Vein endothelial cell (primary cell): ENCODE measurements around the gene MUC13.

- CAGE, long polyA plus RNA, result no peak
Measured at GRCh38 chr3:123692653-123692955, 107.8 kb upstream of the HACD2 start.

DNA sequence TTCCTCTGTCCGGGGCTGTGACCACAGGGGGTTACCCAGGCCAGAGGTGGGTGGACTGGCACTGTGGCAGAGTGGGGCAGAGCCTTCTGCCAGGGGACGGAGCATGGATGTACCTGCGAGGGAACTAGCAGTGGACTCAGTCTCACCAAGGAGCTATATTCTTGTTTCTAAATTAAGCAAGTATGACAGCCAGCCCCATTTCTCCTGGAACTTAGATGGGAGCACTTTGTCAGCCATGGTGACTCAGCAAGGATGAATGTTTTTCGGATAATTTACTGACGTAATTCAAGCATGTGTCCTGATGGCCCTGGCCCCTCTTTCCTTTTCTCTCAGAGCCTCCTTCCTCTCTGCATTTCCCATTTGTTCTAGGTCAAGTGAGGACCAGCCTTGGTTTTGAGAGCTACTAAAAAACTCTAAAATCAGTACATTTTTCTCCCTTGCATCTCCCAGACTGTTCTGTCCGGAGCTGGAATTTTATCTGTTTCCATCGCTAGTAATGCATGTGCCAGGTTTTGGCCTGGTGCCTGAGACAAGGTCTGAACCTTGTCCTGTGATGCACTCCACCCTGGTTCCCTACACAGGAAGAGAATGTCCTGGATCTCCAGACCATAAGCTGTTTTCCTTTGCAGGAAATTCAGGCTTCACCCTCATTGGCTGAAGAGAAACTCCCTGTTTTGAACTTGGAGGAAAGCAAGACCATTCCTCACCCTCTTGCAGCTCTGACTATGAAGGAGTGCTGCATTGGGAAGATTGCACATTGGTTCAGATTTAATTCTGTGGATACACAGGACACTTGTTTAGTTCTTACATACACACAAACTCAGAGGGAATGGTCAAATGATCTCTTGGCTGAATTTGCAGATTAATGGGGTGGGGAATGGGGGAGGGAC lies 215.4 kb downstream of the KALRN start:
- CAGE, long polyA plus RNA, result no peak

DNA sequence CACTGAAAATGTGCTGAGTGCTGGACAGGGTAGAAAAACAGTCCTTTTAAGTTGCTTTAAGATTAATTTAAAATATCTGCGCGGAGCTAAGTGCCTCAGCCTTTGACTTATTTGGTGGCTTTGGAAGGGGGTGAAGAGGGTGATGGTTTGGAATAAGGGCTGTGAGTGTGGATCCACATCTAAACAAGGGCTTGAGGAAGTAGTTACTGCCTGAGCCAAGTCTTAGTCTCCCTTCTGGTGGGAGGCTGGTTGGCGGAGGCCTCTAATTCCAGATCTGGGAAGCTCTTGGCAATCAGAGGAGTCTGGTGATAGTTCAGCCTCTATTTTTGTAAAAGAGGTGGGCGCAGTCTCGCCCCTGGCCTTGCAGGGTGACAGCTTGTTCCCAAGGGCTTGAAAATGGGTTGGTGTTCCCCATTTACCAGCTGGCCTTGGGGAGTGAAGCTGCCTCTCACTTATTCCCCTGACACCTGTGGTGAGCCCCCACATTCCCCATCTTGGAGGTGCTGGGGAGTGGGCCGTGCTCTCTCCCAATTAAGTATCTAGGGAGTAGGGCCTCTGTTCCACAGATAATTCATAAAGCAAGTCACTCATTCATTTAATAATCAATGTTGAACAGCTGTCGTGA lies 239.7 kb downstream of the KALRN start:
- CAGE, long polyA plus RNA, result no peak

DNA sequence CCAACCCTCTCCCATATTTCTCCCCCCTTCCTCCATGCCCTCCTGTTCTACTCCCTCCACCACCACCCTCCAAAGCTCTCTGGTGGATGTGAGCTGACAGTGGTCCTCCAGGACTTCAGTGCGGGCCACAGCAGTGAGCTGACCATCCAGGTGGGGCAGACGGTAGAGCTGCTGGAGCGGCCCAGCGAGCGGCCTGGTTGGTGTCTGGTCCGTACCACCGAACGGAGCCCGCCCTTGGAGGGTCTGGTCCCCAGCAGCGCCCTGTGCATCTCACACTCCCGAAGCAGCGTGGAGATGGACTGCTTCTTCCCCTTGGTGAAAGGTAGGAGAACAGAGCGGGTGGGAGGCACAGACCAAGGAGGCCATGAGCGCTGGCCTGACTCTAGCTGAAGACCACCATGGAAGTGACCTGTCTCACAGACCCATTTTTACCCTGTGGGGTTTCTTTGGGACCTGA lies 167.5 kb upstream of the UMPS start:
- CAGE, long polyA plus RNA, result no peak

DNA sequence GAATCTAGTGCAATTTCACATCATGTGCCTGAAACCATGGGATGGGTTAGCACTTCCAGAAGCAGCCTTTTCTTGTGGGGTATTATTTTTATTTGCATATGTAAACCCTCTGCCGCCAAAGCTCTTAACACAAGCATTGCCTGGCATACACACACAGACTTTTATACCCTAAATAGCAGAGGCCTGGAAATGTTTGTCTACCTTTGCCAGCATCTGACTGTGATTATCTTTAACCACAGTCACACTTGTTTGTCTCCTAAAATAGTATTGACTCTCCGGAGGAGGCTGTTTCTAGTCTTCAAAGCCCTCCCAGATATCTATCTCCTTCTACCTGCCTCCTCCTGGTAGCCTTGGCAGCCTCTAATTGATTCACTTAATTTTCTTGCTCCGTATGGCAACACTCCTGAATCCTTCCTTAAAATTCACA lies 127.2 kb upstream of the UMPS start:
- CAGE, long polyA plus RNA, result no peak

DNA sequence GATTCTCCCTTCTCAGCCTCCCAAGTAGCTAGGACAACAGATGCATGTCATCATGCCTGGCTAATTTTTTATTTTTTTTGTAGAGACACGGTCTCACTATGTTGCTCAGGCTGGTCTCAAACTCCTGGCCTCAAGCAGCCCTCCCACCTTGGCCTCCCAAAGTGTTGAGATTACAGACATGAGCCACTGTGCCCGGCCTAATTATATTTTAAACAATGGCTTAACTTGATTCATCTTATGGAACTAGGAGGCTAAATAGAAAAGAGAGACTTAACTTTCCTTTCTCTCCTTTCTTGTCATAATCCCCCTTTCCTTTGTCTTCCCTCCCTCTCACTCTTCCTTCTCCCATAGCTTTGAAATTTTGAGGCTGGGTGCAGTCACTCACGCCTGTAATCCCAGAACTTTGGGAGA lies 70.2 kb upstream of the UMPS start:
- CAGE, long polyA plus RNA, result no peak

GRCh38 chr3:124808851-124809434 lies 78.2 kb downstream of the ITGB5 start:
- CAGE, long polyA plus RNA, result no peak

DNA sequence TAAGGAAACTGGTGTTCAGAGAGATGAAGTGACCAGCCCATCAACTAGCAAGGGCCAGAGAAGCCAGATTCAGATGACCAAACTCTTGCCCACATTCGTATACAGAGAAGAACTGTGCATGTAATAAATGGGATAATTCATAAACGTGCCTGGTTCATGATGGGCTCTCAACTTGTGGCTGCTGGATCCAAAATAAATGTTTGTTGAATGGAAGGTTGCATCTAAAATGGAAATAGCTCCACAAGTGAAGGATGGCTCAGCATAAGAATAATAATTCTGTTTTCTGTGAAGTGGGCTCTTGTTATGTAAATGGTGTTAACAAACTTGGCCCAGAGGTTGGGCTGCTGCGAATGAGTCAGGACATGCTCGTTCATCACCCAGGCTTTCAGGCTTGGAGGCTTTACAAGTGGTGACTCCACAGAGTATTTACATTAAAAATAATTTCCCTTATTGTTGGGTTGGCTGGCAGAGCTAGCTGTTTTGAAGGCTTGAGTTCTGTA lies 60.6 kb downstream of the ITGB5 start:
- CAGE, long polyA plus RNA, result no peak

DNA sequence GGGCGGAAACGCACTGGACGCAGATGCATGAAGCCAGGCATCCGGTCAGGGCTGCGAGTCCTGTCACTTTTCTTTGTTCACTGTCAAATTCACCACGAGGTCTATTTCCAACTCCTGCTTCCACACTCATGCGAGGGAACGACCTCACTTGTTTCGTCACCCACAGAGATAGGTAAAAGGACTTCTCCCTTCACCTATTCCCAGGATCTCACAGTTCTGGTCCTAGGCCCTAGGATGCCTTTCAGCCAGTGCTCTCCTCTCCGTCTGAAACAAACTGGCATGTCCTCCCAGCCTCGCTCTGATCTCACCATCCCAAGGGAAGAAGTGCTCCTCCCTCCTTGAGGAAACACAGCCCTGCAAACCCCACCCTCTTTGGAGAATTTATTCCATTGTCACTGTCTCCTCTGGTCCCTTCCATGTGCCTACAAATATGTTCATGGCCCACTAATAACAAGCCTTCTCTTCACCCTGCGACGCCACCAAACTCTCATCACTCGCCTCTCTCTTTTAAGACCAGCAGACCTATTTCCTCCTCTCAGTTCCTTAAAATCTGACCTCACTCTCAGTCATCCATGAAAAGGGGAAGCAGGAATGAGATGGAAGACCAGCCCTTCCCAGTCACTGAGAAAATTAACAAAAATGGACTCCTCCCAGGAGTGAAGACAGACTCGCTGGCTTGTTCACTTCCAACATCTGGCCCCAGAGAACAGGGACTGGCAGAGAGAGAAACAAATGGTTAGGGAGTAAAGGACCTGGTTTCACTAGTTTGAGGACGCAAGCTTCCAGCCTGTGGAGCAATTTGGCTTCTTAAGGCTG lies 57.6 kb downstream of the ITGB5 start:
- CAGE, long polyA plus RNA, result no peak

DNA sequence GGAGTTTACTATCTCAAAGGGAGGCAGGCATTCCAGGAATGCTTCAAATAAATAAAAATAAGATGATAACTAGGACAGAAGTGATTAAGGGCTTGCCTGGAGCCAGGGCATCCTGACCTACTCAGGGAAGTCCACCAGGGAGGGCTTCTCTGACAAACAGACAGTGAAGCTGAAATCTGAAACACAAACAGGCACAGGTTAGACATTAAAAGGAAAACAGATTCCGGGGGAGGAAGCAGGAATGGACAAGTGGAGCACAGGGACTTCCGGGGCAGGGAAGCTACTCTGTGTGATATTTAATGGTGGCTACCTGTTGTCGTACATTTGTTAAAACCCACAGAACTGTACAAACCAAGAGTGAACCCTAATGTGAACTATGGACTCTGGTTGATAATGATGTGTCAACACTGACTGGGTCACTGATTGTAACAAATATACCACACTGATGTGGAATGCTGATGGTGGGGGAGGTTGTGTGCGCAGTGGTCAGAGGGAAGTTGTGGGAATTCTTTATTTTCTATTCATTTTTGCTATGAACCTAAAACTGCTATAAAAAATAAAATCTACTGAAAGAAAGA lies 53.2 kb downstream of the ITGB5 start:
- CAGE, long polyA plus RNA, result no peak

DNA sequence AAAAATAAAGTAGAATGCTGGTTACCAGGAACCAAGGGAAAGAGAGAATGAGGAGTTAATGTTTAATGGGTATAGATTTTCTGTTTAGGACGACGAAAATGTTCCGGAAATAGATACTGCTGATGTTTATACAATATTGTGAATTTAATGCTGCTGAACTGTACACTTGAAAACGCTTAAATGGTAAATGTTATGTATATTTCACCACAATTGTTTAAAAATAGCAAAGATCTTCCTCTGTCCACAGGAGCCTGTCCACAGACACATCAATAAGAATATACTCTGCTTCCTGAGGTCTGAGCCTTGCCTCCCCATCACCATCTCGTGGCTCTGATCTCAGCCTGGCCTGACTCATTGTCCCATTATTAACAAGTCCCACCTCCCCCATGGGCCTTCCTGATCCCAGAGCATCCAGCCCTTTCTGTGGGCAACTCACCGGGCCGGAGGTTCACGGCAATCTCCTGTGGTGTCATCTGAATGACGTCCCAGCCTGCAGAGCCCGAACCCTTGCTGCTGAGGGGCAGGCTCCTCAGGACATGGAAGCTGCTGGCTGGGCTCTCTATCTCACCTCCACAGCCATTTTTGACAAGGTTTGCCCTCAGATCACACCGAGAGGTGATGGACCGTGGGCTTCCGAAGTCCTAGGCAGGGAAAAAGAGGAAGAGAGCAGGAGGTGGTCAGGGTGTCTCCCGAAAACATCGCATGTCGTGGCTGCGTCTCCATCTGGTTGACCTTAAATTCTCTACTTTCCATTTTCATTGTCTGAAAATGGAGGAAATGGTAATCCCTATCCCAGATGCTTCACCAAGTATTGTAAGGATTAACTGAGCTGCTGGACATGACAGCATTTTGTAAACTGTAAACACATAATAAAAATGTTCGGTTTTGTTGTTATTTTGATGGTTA lies 28.1 kb downstream of the ITGB5 start:
- CAGE, long polyA plus RNA, result no peak

- CAGE, long polyA plus RNA, result no peak
Measured at GRCh38 chr3:124860417-124861155, 26.6 kb downstream of the ITGB5 start.

DNA sequence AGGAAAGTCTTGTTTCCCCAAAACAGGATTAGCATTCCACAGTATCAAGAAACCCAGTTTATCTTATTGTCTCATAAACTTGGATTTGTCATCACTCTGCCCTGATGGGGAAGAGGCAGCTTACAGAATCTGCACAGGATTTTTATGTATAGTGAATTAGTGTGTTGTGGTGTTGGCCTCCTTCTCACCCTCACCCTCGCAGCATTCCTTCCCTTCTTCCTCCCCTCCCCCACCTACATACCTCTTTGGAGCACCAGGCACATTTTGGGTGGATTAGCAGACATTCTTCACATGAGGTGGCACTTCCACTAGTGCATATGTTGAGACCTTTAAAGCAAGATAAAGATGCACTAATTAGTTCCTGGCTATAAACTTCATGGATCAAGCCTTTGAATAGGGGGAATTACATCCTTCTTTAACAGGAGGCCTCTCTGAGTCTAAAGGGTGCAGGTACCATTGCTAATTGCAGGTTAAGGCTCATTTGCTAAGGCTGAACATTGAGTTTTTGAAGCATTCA lies 13.9 kb downstream of the ITGB5 start:
- CAGE, long polyA plus RNA, result no peak

DNA sequence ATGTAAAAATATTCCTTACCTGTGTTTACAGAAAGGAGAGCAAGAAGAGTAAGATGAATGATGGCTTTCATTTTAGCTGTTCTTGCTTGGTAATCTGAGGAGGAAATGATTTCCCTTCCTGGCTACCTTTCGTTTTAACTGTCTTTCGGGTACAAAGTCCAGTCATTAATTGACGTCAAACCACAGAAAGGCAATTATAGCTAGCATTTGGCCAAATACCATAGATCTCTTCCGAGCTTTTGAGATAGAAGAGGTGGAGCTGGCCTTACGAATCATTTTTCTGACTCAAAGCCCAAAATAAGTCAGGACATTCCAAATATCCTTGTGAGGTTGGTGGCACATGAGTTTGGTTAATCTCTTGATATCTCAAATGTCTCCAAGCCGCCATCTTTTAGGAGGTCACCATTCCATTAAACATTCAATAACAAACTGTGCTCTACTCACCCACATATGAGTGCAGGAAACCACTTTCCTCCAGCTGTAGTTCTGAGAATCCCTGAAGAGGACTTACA lies at the start of gene MUC13:
Gene MUC13, minus strand, starts transcription at position 110 of the 512 bp plus-strand sequence.
- CAGE, long polyA plus RNA, result no peak

DNA sequence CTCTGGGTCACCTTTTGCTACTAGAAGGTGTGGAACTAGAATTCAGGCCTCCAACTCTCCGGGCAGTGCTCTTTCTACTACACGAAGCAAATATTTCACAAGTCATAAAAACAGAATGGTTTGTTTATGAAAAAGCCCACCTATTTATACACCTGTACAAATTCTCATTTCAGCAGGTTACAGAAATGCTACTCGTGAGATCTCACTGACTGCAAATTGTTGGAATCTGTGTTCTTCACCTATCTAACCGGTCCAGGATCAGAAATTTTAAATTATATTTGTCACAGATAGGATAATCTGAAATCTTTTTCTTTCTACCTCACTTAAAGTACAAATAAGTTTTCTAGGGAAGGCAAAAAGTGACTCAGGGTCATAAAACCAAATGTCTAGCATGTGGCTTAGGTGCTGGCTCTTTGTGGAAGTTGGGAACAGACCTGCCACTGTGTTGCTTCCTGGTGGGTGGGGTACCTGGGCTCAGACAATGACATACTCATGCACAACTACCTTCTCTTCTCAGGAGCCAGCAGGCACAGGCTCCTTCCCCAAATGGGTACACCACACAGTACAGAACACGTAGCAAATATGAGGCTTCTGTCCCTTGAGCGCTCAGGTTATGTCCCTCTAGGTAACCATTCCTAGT lies 40.0 kb upstream of the MUC13 start:
- CAGE, long polyA plus RNA, result no peak

- CAGE, long polyA plus RNA, result no peak
Measured at GRCh38 chr3:124993383-124994412, 59.1 kb upstream of the MUC13 start.

DNA sequence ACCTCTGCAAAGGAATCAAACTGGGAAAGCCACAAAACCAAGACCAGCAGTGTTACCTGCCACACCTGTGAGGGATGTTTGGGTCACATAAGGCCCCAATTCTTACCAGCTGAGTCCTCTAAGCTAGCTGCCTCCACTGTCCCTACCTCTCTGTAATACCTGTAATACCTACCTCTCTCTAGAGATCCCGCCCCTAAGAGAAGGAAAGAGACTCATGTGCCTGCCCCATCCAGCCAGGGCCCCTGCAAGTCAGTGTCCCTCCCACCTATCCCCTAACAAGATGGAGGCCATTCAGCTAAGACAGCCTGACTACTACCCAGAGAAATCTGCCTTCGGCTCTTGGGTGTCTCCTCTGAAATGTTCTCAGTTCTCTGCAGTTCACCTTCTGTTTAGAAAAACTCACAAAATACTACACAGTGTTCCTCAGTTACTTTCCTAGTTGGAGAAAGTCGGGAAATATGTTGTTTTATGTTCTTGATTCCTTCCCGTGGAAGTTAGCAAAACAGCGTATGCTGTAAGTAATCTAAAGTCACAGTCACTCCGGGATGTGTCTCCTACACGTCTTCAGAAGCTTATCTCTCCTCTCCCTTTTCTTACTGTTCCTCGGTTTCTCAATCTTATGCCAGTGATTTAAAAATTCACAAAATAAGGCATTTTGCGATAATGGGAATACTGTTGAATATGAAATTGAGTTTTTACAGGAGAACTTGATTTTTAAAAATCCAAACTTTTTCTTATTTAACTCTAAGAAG lies 1.9 kb downstream of the HEG1 start:
- CAGE, long polyA plus RNA, result no peak

GRCh38 chr3:125060953-125061954 lies 5.5 kb upstream of the HEG1 start:
- CAGE, long polyA plus RNA, result no peak

GRCh38 chr3:125117959-125118158 lies 62.1 kb upstream of the HEG1 start:
- CAGE, long polyA plus RNA, result no peak

- CAGE, long polyA plus RNA, result no peak
Measured at GRCh38 chr3:125200825-125201357, 11.7 kb downstream of the SLC12A8 start.